Measurements from ENCODE around the genes RASA2, TFDP2, ATR and U2SURP.

DNA sequence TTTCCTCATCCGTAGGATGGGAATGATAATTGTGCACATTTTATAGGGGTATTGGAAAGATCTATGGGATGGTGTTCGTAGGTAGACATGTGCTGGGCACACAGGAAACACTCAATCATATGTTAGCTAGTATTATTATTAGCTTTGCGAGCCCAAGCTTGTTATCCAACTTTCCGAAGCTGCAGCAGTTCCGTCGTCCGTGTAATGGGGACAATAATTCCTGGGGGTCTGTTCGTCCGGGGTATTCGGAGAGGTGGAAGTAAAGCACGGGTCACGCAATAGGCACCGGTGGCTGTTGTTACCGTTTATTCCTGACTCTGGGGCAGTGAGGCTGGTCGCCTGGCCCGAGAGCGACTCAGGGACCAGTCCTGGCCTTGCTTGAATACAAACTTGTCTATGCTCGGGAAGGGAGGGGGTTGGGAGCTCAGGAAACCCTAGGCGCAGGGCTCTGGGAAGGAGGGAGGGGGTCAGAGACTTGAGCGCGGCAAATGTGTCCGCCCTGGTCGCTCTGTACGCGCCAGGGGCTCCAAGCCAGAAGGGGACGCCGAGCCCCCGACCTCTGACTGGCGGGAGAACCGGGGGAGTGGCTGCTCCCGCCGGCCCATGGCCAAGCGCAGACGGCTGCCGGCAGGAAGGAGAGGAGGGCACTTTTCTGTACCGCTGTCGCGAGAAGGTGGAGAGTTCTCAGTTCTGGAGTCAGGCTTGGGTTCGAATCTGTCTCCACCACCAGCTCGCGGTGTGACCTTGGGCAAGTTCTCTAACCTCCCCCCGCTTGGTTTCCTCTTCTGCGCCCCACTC lies 1.4 kb downstream of the SPSB4 start:
- RRBS, result no CpG with 5 or more reads among the region's 43 CpGs

- RRBS, result no CpG with 5 or more reads among the region's 4 CpGs
Observed at GRCh38 chr3:141235981-141236180, 4.3 kb downstream of the PXYLP1 start.

- RRBS, result no CpG with 5 or more reads among the region's 7 CpGs
Observed at GRCh38 chr3:141291535-141291994, 59.9 kb downstream of the PXYLP1 start.

DNA sequence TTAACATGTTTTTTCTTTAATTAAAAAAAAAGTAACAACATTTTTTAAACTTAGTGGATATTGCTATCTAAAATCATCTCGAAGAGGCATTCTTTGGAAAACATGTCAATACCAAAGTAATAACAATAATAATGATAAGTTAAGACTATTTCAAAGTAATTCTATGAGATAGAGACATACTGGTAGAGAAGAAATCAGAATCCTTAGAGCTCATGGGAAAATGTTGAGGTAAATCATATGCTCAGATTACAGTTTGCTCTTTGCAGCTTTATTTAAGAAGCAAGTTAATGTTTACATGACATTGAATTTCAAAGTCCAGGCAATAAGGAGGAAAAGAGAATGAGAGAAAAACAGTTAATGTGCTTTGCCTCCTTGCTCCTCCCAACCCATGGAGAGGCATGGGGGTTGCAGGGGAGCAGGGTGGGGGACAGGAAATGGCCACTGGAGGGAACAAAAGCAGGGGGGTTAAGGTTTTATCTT lies 42.3 kb upstream of the ZBTB38 start:
- RRBS, result no CpG with 5 or more reads among the region's 1 CpG

GRCh38 chr3:141401700-141401871 lies 33.3 kb downstream of the ZBTB38 start:
- RRBS, result no CpG with 5 or more reads among the region's 4 CpGs

DNA sequence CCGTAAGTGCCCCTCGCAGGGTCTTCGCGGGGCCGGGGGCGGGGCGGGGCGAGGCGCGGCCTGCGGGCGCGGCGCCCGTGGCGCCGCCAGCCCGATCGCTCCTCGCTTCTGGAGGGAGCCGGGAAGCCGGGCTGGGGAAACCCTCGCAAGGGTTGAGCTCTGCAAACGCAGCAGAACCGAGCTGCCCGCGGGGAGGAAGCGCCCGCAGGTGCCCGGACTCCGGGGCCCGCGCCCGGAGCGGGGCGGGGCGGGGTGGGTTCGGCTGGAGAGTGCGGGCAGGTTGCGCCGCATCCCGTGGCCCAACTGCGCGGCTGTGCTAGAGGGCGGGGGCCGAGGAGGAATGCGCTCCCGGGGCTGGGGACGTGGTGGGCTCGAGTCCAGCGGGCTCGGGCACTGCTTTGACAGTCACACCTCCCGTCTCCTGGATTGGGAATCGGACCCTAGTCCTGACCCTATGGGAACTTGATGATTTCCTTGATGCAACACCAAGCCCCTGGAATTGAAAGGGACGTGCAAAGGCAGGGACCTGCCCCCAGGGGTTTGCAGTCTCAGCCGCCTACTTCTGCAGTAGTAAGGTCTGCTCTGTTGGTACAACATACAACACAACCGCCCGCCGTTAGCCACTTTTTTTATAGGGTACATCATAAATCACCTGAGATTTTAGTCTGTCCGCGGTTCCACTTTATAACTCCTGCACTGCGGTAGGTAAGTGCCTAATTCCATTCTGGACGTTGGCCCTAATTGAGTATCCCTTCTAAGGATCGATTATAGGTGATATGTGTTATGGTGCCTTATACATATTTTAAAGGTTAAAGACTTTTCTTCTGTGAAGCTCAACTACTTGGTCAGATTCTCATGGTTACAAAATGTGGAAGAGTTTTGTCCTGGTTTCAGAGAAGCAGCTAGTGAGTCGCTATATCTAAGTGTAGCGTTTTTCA lies 34.4 kb downstream of the ZBTB38 start:
- RRBS, result 2% methylated on average over 23 of the region's 66 CpGs

- RRBS, result no CpG with 5 or more reads among the region's 1 CpG
Observed at GRCh38 chr3:141441947-141442332, 44.9 kb upstream of the RASA2 start.

GRCh38 chr3:141486612-141487477 lies at the start of gene RASA2:
Gene RASA2, plus strand, starts transcription at chr3:141487027.
- RRBS, result under 1% methylated on average over 45 of the region's 92 CpGs

DNA sequence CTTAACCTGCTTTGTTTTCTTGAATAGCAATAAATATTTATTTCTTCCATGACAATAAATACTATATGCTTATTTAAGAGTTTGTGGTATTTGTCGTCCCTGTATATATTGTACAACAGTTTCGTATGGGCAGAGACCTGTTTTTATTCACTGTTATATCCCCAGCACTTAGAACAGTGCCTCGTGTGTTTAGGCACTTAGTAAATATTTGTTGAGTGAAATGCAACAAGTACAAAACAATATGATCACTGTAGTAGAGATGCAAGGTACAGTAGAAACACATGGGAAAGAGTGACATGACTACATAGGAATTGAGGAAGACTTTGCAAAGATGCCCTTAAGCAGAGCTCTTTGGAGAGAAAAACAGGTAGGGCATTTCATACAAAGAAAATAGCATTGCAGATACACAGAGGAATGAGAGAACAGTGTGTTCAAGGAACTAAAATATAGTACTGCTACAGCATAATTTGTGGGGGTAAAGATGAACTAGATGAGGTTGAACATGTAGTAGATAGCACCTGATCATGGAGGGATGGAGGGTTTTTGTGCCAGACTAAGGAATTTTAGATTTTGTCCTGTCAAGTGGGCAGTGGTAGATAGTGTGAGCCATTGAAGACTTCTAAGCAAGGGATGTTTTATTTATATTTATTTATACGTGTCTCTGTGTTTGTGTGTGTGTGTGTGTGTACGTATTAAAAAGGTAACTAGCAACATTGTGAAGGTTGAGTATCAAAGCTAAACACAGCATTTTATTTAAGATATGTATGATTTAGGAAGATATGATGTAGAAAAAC lies 18.5 kb downstream of the RASA2 start:
- RRBS, result no CpG with 5 or more reads among the region's 5 CpGs

GRCh38 chr3:141511008-141511556 lies 24.3 kb downstream of the RASA2 start:
- RRBS, result no CpG with 5 or more reads among the region's 5 CpGs

DNA sequence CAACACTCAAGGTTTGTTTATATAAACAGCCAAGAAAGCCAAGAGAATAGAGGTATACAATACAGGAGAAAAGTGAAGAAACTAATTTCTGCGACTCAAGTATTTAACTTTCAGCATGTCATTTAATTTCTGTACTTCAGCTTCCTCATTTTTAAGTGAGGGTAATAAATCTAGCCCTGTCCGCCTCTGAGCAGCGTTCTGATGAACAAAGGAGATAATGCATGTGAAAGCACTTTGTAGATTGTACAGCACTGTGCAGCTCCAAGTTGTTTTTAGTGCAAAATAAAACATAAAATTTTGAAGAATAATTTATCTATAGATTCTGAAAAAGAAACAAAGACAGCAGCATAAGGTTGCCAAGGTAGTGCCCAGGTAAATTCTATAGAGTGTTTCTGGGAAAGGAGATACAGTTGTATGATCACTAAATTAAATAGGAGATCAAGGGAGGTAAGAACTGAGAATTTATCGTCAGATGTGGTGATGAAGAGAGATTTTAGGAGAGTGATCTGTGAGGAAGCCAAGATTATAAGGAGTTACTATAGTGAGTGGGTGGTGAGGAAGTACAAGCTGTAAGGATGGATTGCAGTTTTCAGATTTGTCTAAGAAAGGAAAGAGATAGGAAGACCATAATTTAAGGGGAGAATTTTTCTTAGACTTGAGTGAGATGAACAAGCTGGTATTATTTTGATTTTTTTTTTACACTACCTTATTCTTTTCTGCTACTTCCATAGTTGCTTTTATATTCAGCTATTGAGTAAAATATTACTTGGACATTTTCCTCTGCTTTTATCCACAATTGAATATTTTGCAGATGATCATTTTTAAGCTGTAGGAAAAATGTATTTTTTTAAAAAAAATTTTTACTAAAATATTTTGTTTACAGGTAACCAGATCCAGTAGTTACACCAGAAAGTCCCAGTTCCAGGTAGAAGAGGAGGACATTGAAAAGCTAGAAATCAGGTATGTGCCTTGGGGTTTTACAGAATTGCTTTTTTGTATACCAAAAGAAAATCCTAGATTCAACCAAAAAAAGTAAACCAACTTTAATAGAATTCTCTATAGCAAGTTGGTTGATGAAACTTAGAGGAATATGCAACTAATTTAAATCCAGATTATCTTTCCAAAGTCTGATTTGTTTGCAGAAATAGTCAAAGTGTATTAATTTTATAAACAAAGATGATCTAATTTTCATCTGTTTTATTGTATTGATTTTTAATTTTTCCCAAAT lies 71.6 kb downstream of the RASA2 start:
- RRBS, result no CpG with 5 or more reads among the region's 4 CpGs

GRCh38 chr3:141600171-141600858 lies 113.5 kb downstream of the RASA2 start:
- RRBS, result no CpG with 5 or more reads among the region's 14 CpGs

GRCh38 chr3:141877012-141877792 lies 759 bp downstream of the ATP1B3 start:
- RRBS, result 2% methylated on average over 26 of the region's 62 CpGs

- RRBS, result under 1% methylated on average over 12 of the region's 94 CpGs
Observed at GRCh38 chr3:142148728-142149910, at the start of gene TFDP2. Gene TFDP2, minus strand, starts transcription at chr3:142149544.

- RRBS, result 2% methylated on average over 21 of the region's 71 CpGs
Observed at GRCh38 chr3:142577905-142579141, at the start of gene ATR. Gene ATR, minus strand, starts transcription at chr3:142578733.

GRCh38 chr3:142645218-142645827 lies 49.1 kb downstream of the PLS1 start:
- RRBS, result no CpG with 5 or more reads among the region's 2 CpGs

GRCh38 chr3:143001511-143002371 lies at the start of gene U2SURP:
Gene U2SURP, plus strand, starts transcription at chr3:143001570.
- RRBS, result 1% methylated on average over 7 of the region's 52 CpGs

GRCh38 chr3:143084881-143085502 lies 34.6 kb upstream of the CHST2 start:
- RRBS, result no CpG with 5 or more reads among the region's 16 CpGs

DNA sequence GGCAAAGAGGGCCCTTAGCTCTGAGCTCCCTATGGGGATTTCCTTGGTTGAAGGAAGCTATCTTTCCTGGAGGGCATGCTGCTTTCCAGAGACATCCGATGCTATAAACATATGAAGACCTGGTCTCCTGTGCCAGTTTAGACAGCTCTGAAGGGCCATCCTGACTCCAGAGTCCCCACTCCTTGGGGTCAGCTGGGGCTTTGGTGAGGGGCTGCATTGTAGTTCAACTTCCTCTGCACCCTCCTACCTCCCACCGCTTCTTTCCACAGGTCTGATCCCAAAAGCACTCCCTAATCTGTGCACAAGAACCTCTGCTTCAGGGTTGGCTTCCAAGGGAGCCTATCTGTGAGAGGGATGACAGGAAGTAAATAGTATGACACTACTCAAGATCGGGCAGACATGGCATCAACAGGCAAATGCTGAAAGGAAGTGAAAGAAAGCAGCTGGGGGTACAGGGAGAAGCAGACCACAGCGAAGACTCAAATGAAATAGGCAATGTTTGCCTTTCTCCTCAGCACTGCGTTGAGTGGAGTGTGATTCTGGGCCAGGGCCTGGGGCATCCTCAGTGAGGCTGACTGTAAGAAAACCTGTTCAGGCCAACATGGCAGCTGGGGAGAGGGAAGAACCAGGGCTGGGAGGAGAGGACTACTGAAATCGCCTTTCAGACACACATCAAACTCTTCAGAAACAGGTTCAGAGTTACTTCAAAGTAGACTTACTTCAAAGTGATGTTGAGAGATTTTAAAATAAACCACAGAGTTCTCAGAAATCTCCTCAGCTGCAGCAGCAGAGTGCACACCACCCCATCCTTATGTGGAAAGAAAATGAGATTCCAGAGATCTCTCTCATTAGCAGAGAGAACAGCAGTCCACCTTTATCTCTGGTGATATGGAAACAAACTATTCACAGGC lies 96.6 kb downstream of the SLC9A9 start:
- RRBS, result no CpG with 5 or more reads among the region's 6 CpGs